Skeletal muscle cell (primary cell): ENCODE measurements around a stretch of chr5.

DNA sequence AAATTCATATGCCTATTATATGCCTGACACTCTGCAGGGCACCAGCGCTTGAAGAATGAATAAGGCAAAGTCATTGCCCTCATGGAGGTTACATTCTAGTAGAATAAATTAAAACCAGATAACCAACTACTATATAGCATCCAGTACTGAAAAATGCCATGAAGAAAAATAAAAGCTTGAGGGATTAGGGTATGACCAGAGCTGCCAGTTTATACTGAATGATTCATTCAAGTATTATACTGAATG is 179.2 kb downstream of the FAM114A2 start:
- RRBS, result no CpG with 5 or more reads among the region's 1 CpG

DNA sequence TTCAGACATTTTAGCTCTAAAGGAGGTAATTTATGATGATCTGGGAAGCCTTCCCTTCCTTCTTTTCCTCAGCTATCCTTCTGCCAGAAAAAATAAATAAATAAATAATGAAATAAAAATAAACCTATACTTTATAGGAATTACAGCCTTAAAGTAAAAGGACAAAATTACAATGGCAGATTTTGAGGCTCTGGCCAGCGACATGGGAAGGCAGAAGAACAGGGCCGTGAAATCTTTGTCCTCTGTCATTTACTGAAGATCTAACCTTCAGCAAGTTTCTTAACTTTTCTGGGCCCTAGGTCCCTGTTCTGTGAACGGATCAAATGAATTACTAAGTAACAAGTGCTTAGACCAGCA is 68.8 kb downstream of the FAM114A2 start:
- RRBS, result no CpG with 5 or more reads among the region's 3 CpGs

- RRBS, result no CpG with 5 or more reads among the region's 2 CpGs
Observed at GRCh38 chr5:154042799-154043224, 4.0 kb downstream of the MFAP3 start.

- RRBS, result no CpG with 5 or more reads among the region's 11 CpGs
Observed at GRCh38 chr5:154191519-154192423, 1.2 kb downstream of the GALNT10 start.

- RRBS, result no CpG with 5 or more reads among the region's 15 CpGs
Observed at GRCh38 chr5:154395428-154396292, 50.1 kb upstream of the SAP30L start.

GRCh38 chr5:154482444-154483577 is 4.8 kb upstream of the HAND1 start:
- RRBS, result no CpG with 5 or more reads among the region's 54 CpGs

DNA sequence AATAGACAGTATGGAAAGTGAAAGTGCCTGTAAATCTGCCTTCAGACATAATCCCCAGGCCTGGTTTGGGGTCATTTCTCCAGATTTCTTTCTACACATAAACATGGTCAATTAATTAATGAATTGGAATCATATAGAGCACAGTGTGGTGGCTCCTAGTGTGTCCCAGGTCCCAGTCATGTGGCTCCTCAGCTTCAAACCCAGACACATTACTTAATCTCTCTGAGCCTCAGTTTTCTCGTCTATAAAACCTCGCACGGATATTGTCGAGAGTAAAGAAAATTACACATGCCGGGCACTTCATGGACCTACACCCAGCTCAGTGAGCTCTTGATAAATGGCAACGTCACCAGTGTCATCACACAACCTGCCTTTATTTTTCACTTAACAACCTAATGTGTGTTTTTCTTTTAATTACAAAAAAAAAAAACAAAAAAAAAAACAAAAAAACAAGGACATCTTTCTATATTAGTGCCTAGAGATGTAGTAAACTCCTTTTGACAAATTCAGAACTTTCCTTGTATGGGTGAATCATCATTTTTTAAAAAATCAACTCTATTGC is 100.7 kb upstream of the LARP1 start:
- RRBS, result no CpG with 5 or more reads among the region's 6 CpGs

GRCh38 chr5:154756706-154757603 is 1.8 kb downstream of the LARP1 start:
- RRBS, result under 1% methylated on average over 23 of the region's 82 CpGs

- RRBS, result no CpG with 5 or more reads among the region's 6 CpGs
Observed at GRCh38 chr5:154769106-154770083, 14.2 kb downstream of the LARP1 start.

- RRBS, result no CpG with 5 or more reads among the region's 2 CpGs
Observed at GRCh38 chr5:154830369-154830808, 20.0 kb downstream of the FAXDC2 start.

DNA sequence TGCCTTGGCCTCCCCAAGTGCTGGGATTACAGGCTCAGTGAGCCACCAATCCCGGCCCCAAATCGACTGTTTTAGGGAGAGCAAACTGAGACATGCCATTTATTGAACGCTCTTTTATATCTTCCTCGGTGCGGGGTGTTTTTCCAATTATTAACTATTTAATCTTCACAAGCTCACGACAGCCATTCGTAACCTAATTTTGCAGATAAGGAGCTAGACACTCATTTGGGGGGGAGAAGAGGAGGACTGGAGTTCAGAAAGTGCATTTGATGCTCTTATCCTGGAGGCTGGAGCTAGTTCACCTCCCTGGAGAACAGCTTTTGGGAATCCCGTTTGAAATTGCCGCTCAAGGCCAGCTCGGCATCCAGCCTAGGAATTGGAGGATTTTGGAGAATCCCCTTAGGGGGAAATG is 1.5 kb upstream of the CNOT8 start:
- RRBS, result no CpG with 5 or more reads among the region's 10 CpGs

GRCh38 chr5:154859767-154859944 is 1.2 kb downstream of the CNOT8 start:
- RRBS, result no CpG with 5 or more reads among the region's 3 CpGs

GRCh38 chr5:155460453-155460949 is 446.9 kb downstream of the KIF4B start:
- RRBS, result no CpG with 5 or more reads among the region's 2 CpGs

GRCh38 chr5:156449334-156449644 is 122.3 kb downstream of the SGCD start:
- RRBS, result no CpG with 5 or more reads among the region's 4 CpGs

DNA sequence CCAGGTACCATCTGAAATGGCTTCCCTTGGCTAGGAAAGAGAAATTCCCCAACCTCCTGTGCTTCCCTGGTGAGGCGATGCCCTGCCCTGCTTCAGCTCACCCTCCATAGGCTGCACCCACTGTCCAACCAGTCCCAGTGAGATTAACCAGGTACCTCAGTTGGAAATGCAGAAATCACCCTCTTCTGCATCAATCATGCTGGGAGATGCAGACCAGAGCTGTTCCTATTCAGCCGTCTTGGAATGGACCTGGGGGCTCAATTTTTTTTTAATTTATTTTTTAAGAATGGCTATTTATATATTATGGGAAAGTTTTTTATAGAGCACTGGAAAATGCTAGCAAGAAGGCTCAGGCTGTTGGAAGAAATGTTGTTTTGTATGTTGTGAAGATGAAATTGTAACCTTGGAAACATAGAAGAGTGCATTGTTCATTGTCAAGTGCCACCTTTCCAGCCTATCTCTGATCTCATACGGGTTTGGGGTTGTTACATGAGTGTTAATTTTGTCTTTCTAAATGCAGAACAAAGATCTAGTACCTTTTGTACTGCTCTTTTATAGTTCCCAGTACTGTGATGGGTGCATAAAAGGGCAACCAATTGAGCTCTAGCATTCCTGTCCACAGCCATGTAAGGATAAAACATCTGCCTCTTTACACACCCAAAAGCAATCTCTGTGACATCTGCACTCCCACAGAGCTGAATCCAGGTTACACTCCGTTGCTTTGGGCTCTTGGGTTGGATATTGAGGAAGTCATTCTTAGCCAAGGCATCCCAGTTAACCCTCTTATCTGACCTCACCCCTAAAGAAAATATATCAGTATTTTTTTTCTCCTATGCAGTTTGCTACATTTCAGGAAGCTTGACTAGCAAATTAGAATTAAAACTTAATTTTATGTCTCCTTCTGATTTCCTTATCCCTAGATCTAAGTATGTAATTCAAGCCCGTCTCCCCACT is 255.1 kb downstream of the SGCD start:
- RRBS, result no CpG with 5 or more reads among the region's 5 CpGs

DNA sequence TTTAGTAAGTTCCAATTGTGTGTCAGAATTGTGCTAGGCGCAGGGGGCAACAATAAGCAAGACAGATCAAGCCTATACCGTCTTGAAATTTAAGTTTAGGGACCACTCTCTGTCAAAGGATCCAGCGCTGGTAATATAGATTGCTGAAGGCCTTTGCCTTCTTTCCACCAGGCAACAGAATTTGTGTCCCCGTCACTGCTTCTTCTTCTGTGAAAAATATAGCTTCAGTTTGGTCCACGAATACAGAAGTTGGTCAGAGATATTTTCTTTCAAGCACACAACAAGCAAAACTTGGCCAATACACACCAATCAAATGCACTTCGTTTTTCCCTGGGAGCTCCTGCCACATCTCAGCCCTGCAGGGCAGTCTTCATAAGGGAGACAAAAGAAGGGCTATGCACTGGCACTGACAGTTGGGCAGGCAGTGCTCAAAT is 23.0 kb downstream of the HAVCR2 start:
- RRBS, result no CpG with 5 or more reads among the region's 6 CpGs

- RRBS, result no CpG with 5 or more reads among the region's 4 CpGs
Observed at GRCh38 chr5:157203385-157203885, 22.8 kb downstream of the ITK start.

DNA sequence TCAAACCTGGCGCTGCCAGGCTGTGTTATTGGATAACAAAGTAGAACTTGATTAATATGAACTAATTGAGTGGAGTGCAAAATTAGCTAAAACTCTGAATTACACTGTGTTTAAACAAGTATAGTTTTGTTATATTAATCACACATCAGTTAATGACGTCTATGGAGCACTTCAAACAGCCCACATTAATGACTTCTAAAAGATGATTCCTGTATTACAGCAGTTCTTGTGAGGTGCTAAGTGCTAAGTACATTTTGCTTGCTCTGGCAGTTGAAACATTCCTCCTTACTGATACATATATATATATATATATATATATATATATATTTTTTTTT is 32.3 kb upstream of the CYFIP2 start:
- RRBS, result no CpG with 5 or more reads among the region's 2 CpGs

DNA sequence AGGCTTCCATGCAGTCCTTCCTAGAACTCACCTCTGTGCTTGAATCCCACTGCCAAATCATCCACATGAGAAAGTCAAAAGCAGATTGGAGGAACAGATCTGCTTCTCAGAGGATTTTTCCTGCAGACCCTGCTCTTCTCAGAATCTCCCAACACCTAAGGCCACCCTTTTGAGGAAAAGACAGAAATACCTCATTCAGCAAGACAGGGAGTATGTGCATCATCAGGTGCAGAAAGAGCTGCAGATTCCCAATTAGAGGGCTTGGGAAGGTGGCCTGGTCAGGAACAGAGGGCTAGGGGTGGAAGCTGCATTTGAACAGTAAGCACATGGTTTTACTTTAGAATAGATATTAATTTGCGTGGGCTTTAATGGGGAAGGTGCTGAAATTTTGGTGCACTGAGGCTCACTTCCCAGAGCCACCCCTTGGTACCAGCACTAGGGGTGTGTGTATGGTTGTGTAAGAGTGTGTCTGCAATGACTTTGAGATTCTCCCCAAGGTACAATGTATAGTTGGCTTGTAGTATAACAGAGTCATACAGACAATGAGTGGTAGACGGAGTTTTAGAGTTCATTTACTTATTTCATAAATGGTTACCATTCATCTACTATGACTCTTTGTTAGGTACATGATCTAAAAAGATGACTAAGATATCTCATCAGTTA is 9.3 kb upstream of the CYFIP2 start:
- RRBS, result no CpG with 5 or more reads among the region's 2 CpGs